GM12891 (cell line): ENCODE measurements around the gene C16orf90.

DNA sequence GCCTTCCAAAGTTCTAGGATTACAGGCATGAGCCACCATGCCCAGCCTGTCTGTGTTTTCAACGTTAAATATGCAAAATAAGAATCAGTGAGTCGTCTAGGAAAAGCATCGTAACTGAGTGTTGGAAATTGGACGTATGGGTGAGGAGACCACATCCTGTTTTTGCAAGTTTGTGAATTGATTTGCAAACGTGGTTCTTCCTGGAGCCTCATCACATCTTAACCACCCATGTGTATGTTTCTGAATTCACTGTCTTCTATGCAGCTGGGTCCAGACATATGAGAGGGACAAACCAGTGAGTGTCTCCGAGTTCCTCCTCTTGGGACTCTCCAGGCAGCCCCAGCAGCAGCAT, 19.6 kb downstream of the ZNF200 start:
- RRBS, result no CpG with 5 or more reads among the region's 6 CpGs

DNA sequence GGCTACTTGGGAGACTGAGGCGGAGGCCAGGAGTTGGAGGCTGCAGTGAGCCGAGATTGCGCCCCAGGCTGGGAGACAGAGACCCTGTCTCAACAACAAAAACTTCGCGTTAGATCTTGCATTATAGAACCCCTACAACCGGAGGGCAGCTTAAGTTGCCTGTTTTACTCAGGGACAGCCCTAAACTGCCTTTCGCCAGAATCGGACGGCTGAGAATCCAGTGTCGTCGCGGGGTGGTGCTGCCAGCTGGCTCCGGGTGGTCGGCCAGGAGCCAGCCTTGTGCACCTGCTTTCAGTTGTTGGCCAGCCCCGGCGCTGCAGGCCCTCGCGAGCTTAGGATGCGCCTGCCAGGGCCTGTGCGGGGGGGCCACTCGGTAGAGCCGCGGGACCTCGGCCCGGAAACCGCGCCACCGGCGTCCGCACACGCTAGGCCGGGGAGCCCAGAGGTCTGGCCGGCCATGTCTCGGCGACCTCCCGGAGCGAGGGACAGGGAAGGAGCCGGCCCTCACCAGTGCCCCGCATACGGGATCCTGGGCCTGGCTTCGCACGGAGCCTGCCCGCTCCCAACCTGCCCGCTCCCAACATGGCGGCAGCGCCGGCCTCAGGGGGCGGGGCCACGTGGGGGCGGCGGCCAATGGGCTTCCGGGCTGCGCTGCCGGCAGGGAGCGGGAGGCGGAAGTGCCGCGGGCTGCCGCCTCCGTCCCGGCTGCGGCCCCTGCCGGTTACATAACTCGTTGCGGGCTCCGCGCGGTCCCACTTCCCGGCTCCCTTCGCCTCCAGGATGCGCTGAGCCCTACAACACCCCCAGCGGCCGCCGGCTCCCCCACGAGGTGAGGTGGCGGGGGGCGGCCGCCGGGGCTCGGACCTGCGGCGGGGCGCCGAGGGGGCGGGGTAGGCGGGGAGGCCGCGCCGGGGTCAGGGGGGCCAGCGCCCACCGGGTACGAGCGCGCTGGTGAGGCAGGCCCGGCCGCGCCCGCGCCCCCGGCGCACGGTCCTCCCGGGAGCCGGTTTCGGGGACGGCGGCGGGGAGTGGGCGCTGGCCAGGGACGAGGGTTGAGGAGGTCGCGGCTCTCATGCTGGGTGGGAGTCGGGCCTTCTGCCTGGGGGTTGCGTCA, 14.2 kb downstream of the NAA60 start:
- RRBS, result 1% methylated on average over 50 of the region's 114 CpGs

DNA sequence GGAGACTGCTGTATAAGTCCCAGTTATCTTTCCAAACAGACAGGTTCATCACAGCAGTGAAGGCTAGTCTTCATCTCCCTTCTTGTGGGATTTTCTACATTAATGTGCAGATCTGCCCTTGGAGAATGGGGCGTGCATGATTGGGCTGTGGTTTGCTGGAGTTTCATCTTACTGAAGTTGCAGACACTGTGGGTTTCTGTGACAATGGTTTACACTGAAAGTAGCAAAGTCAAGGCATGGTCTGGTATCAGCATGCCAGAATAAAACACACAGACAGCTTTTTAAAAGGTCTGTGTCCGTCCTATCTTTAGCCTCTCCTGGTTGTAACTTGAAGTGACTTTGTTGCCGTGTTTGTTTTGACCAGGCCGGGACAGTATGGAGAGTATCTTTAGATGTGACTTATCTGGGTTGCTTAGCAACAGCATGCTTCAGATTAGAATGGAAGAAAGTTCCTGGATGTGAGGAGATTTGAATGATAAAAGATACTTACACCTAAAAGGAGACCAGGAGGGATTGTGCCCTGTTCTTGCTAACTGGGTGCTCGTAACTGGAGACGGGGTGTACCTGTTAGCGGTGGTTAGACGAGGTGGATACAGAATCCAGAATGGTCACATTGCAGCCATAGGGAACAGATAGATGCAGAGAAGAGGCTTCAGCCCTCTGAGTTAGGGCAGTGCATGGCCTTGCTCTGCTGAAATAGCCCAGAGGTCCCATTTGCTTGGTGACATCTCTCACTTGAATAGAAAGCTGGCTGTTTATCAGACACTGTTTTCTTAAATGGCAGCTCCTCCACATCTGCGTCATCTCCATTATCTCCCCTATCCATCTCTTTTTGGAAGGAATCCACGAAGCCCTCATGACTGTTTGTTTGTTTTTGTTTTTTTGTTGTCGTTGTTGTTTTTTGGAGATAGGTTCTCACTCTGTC, 16.3 kb downstream of the NAA60 start:
- RRBS, result no CpG with 5 or more reads among the region's 11 CpGs

DNA sequence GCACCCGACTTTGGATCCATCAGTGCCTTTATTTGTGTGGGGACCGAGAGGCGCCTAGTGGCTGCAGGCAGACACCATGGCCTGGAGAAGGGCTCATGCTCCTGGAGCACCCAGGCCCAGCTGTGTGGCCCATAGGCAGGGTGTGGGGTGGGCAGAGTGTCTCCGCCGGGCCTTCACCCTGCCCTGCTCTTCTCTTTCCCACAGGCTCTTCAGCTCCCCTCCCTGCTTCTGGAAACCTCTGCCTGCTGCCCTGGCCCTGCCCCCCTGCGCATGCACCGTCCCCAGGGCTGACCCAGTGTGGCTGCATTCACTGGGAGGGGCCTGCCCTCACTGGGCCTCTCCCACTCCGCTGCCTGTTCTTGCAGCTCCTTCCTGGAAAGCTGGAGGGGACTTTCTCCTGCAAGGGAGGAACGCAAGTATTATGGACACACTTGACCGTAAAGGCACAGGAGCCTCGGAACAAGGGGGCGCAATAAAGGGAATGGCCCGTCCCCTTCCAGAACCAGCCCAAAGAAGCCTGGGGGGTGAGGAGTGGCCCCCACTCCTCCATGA, 9.9 kb downstream of the C16orf90 start:
- RRBS, result no CpG with 5 or more reads among the region's 13 CpGs

DNA sequence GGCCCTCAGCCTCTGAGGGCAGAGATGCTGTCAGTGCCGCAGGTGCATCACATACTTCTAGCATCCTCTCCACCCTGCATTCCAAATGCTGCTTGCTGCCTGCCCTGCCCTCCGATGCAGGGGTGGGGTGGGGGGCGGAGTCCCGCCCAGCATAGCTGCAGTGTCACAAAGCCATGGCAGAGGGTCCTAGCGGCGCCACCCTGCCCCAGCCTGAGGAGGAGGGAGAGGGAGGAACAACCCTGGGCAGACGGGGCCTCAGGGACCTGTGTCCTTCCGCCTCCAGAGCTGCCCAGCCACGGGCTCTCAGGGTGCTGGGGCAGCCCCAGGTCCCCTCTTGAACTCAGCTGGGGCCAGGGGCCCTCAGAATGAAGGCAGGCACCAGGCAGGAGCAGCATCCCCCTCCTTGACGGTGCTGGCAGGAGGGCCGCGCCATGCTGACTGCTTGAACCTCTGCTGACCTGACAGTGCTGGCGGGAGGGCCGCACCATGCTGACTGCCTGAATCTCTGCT, 9.0 kb downstream of the C16orf90 start:
- RRBS, result no CpG with 5 or more reads among the region's 14 CpGs

GRCh38 chr16:3495204-3495758, at the start of gene C16orf90:
Gene C16orf90 (minus strand): TSS chr16:3495489.
- RRBS, result no CpG with 5 or more reads among the region's 3 CpGs

- RRBS, result no CpG with 5 or more reads among the region's 6 CpGs
Observed at GRCh38 chr16:3696853-3697179, 20.5 kb downstream of the TRAP1 start.

GRCh38 chr16:3722986-3723293, 5.6 kb upstream of the TRAP1 start:
- RRBS, result no CpG with 5 or more reads among the region's 7 CpGs

- RRBS, result 99% methylated on average over 3 of the region's 27 CpGs
Observed at GRCh38 chr16:3734814-3735387, 17.6 kb upstream of the TRAP1 start.

GRCh38 chr16:3767617-3768167, 50.4 kb upstream of the TRAP1 start:
- RRBS, result no CpG with 5 or more reads among the region's 9 CpGs

- RRBS, result no CpG with 5 or more reads among the region's 2 CpGs
Observed at GRCh38 chr16:3854207-3854667, 26.3 kb downstream of the CREBBP start.

- RRBS, result no CpG with 5 or more reads among the region's 31 CpGs
Observed at GRCh38 chr16:3879098-3879690, 1.3 kb downstream of the CREBBP start.

GRCh38 chr16:4032641-4033370, 83.4 kb downstream of the ADCY9 start:
- RRBS, result no CpG with 5 or more reads among the region's 18 CpGs

DNA sequence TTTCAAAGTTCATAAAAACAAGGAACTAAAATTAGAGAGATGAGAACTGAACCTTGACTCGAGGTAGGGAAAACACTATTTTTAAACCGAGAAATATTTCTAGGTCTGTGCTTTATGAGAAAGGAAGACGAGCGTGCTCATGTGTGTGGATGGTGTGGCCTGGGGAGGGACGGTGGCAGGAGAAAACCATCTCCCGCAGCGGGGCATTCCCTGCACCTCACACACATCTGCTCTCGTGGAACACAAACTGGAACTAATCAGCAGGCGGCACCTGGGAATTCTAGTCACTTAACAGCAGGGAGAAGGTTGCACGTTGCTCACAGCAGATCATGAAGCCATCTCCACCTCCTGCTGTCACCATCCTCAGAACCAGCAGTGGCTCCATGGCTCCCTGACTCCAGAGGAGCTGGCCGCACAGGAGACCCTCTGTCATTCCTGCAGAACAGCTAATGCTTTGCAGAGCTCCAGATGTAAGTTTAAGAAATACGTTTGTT, 35.2 kb downstream of the ADCY9 start:
- RRBS, result no CpG with 5 or more reads among the region's 12 CpGs

DNA sequence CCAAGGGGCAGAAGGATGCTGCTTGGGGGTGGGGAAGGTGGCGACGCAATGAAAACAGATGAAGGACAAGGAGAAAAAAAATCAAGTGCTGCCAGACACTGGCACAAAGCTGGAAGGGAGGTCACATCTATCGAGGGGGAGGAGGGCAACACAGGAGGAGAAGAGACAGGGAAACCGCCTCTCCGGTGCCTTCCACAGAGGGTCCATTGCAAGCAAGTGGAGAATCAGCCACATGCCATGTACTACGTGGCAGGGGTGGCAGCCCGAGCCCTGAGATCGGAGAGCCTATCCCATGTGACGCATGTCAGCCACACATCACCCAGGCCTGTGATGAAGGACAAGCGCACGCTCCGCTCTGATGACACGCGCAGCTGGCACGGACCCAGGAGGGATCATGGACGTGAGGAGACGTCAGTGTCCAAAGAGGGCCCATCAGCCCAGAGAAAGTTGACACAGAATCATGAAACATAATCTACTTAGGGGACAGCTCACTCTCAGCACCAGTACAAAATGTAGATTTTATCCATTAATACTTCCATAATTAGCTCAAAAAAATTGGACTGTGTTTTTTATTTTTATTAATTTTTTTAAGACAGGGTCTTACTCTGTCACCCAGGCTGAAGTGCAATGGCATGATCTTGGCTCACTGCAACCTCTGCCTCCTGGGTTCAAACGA, 30.0 kb downstream of the ADCY9 start:
- RRBS, result no CpG with 5 or more reads among the region's 18 CpGs

DNA sequence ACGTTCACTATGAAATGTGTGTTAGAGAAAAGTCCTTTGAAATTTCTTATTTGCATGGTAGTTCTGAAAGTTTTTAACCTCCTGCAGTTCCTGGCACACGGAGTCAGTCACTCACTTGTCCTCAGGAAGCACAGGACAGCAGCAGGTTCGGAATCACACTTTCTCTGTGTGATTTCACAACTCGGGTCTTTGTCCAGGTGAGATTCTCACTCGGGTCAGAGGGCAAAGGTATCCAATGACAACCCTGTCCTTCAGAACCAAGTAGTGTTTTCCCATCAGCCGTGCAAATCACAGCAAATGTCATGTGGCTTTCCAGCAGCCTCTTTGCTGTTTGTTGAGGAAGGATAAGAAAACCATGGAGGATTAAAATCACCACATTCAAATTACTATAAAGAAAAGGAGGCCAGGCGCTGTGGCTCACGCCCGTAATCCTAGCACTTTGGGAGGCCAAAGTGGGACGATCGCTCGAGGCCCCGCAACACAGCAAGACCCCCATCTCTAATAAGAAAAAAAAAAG, 22.1 kb downstream of the ADCY9 start:
- RRBS, result no CpG with 5 or more reads among the region's 13 CpGs

GRCh38 chr16:4113897-4114984, 2.0 kb downstream of the ADCY9 start:
- RRBS, result no CpG with 5 or more reads among the region's 50 CpGs

- RRBS, result no CpG with 5 or more reads among the region's 14 CpGs
Observed at GRCh38 chr16:4211930-4212858, 29.7 kb downstream of the SRL start.

- RRBS, result 31% methylated on average over 3 of the region's 16 CpGs
Observed at GRCh38 chr16:4232785-4233895, 8.7 kb downstream of the SRL start.

GRCh38 chr16:4262274-4262845, 10.5 kb downstream of the TFAP4 start:
- RRBS, result no CpG with 5 or more reads among the region's 22 CpGs